Measurements from ENCODE around the genes CUL4A and TMCO3.

DNA sequence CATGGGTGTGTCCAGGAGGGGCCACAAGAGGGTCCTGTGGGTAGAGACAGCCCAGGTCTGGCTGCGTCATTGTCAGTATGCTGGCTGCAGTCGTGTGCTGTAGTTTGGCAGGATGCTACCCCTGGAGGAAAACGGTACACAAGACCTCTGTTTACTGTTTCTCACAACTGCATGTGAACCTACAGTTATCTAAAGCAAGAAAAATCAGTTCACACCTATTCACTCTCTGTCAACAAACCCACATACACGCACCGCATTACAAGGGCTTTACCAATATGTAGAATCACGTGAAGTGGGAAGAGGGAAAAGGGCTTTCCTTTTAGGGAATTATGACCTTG is 17.4 kb upstream of the MCF2L start:
- PRO-cap, 2 experiments = no peak in any of the 2 experiments

DNA sequence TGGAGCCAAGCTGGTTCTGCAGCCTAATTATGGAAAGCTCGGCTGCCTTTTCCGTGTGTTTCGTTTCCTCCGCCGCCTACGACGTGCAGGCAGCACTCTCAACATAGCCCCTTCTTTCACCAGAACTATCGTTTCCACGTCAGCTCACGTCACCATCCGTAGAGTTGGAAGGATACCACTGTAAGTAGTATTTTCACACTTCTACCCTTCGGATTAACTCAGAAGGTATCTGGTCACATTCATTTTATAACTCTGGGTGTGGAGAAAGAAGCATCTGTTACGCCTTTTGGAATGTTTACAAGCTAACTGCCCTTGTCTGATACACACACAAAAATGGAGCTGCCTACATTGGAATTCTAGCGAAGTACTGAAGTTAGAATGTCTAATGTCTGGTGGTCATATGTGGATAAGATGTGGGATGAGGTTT is 5.9 kb downstream of the MCF2L start:
- PRO-cap, 2 experiments = no peak in any of the 2 experiments

- PRO-cap, 2 experiments = peak in 1 of 2 experiments; most common plus-strand start chr13:113001282 (in 1); most common minus-strand start chr13:113001240 (in 1)
These were observed 32.4 kb downstream of the MCF2L start for GRCh38 chr13:113000990-113002162.

- PRO-cap, 2 experiments = no peak in any of the 2 experiments
These were observed 8.7 kb upstream of the F7 start for GRCh38 chr13:113096901-113097256.

- PRO-cap, 2 experiments = peak in 1 of 2 experiments; most common plus-strand start chr13:113209603 (in 1); most common minus-strand start chr13:113209492 (in 1)
These were observed at the start of gene CUL4A for GRCh38 chr13:113209423-113210558. CUL4A (plus strand) TSS chr13:113209613.

GRCh38 chr13:113233692-113234030 is 24.2 kb downstream of the CUL4A start:
- PRO-cap, 2 experiments = no peak in any of the 2 experiments

GRCh38 chr13:113252845-113253352 is 43.5 kb downstream of the CUL4A start:
- PRO-cap, 2 experiments = no peak in any of the 2 experiments

DNA sequence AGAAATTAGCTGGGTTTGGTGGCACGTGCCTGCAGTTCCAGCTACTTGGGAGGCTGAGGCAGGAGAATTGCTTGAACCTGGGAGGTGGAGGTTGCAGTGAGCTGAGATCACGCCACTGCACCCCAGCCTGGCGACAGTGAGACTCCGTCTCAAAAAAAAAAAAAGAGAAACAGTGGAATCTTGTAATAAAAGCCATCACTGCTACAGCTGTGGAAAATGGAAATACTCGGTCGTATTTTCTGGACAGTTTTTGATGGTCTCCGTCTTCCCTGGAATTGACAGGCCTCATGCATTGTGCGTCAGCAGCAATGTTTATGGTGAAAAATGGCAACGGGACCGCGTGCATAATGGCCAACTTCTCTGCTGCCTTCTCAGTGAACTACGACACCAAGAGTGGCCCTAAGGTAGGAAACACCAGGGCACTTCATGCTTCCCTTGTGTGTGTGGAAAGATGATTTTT is 9.2 kb downstream of the LAMP1 start:
- PRO-cap, 2 experiments = no peak in any of the 2 experiments

DNA sequence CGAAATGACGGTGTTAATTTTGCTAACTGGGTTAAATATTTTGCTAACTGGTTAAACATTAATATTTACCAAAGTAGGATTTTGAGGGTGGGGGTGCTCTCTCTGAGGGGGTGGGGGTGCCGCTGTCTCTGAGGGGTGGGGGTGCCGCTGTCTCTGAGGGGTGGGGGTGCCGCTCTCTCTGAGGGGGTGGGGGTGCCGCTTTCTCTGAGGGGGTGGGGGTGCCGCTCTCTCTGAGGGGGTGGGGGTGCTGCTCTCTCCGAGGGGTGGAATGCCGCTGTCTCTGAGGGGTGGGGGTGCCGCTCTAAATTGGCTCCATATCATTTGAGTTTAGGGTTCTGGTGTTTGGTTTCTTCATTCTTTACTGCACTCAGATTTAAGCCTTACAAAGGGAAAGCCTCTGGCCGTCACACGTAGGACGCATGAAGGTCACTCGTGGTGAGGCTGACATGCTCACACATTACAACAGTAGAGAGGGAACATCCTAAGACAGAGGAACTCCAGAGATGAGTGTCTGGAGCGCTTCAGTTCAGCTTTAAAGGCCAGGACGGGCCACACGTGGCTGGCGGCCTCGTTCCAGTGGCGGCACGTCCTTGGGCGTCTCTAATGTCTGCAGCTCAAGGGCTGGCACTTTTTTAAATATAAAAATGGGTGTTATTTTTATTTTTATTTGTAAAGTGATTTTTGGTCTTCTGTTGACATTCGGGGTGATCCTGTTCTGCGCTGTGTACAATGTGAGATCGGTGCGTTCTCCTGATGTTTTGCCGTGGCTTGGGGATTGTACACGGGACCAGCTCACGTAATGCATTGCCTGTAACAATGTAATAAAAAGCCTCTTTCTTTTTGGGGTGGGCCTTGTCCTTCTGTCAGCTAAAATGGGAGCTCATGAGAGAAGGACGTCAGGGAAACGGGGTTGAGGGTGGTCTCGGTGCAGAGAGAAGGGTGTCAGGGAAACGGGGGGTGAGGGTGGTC is 25.8 kb downstream of the LAMP1 start:
- PRO-cap, 2 experiments = no peak in any of the 2 experiments

DNA sequence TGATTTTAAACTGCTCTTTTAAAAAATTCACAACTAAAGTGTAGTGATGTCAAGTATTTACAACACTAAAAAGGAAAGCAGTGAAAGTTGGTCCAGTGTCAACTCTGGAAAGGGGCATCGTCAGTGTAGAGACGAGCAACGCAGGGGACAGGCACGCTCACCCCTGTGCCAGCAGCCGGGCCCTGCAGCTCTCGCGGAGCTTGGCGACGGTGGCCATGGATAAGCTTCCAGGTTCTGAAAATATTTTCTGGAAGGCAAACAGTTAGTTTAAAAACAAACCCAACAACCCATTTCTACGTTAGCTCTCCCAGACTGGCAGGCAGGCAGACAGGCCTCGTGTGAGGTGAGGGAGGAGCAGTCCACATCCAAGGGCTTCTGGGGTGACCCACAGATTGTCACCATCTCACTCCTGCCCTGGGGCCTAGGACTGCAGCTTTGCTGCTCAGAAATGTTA is 27.3 kb downstream of the LAMP1 start:
- PRO-cap, 2 experiments = no peak in any of the 2 experiments

GRCh38 chr13:113397857-113398432 is 34.0 kb upstream of the GRTP1 start:
- PRO-cap, 2 experiments = no peak in any of the 2 experiments

- PRO-cap, 2 experiments = peak in 1 of 2 experiments; most common minus-strand start chr13:113446076 (in 1)
These were observed 7.5 kb downstream of the ADPRHL1 start for GRCh38 chr13:113445844-113446204.

- PRO-cap, 2 experiments = no peak in any of the 2 experiments
These were observed 15.3 kb upstream of the ADPRHL1 start for GRCh38 chr13:113468453-113469029.

GRCh38 chr13:113489046-113490326 is 1.0 kb downstream of the DCUN1D2 start:
- PRO-cap, 2 experiments = peak in 1 of 2 experiments; most common plus-strand start chr13:113489709 (in 1); most common minus-strand start chr13:113490018 (in 1)

DNA sequence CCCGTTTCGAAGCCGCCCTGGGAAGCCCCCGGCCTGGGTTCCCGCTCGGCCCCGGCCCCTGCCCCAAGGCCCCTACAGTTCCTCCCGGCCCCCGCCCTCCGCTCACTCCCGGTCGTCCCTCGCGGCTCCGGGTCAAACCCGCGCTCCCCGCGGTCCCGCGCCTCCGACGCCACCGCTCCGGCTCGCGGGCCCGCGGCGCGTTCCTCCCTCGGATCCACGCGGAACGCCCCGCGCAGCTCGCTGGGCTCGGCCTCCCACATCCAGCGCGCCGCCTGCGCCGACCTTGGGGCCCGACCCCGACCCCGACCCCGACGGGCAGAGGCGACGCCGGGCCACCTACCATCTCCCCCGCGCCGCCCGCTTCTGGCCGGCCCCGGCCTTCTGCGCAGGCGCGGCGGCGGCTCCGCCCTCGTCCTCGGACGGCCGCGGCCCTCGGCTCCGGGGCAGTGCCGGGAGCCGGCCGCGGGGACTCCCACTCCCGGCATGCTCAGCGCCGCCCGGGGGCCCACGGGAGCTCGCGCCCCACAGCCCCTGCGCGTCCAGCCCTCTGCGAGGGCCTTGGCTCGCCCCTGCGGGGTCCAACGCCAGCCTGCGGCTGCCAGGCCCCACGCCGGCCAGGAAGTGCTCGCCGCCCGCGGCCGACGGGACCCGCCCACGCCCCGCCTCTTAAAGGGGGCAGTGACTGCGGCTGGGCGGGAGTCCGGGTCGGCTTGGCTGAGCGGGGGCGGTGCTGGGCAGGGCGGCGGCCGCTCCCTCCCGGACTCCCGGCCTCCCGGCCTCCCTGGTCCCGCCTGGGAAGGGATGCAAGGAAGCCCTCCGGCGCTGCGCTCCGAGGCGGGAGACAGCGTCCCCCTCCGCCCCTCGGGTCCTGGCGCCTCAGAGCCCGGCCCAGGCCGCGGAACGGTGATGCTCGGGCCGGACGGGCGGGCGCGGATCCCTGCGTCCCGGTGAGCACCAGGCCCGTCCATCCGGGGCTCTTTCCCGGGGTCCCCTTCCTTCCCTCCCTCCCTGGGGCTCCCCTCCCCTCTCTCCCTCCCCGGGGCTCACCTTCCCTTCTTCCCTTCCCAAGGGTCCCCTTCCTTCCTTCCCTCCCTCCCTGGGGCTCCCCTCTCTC is at the start of gene TMCO3:
Gene TMCO3 (plus strand): TSS at position 695 of the 1,114 bp plus-strand sequence.
- PRO-cap, 2 experiments = peak in 2 of 2 experiments; most common plus-strand start position 695 of the sequence (in 2); most common minus-strand start position 365 of the sequence (in 2)

DNA sequence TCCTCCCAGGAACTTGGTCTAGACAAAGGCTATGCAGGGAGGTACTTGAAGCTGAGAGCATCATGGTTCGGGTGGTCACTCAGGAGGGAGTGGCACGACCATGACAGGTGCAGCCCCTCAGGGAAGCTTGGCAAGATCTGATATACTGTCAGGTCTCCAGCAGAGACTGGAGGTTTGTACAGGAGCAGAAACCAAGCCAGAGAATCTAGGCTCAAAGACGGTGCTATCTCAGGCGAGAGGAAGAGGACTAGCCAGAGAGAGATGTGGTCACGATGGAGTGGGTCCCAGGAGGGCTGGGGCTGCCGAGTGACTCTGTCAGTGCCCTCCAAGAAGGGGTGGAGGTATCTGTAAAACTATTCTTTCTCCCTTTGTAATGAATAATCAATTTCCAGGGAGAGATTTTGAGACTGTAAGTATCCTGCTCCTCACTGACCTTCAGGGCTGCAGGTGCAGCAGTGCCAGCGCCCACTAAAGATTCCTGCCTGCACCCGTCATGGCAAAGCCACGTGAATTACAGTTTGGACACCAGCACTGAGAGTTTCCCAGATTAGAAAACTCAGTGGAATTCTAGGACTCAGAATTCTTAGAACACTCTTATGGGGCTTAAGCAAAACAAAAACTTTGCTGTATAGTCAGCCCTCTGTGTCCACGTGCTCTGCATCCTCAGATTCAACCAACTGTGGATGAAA is 9.9 kb downstream of the TMCO3 start:
- PRO-cap, 2 experiments = no peak in any of the 2 experiments

DNA sequence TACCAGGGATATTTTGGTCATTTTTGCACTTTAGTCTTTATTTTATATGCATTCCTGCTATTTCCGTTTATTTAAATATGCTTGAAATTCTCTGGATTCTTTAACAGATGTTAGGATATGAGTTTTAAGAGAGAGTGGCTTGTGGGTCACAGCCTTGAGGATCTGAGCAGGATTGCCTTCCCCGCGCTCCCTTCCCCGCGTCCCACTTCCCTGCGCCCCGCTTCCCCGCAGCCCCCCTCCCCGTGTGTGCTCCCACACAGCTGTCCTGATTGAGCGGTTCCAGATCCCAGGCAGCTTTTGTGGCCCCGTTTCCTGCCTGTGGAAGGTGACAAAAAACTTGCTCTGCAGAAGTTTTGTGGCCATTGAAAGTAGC is 31.7 kb downstream of the ATP4B start:
- PRO-cap, 2 experiments = peak in 1 of 2 experiments; most common plus-strand start position 187 of the sequence (in 1)

DNA sequence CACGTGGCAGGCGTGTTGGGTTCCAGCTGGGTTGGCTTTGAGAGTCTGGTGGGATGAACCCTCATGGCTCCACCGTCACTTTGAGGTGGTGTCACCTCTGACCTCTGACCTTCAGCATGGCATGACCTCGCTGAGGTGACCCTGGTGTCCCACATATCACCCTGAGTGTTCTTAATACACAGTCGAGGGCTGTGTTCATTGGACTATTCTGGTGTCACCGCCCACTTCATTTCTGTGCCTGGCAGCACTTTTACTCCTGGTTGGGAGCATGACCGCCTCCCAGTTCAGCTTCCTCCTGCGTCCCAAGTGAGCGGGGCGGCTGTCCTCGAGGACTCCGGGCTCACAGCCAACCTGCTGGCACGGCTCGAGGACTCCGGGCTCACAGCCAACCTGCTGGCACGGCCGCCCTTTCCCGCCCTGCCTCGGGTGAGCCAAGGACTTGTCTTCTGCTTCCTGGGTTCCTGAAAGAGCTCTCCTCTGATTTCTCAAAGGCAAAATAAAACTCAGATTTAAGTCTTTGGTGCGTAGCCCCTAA is 10.6 kb downstream of the ATP4B start:
- PRO-cap, 2 experiments = no peak in any of the 2 experiments

- PRO-cap, 2 experiments = no peak in any of the 2 experiments
These were observed 16.4 kb upstream of the TMEM255B start for GRCh38 chr13:113742581-113742987.

DNA sequence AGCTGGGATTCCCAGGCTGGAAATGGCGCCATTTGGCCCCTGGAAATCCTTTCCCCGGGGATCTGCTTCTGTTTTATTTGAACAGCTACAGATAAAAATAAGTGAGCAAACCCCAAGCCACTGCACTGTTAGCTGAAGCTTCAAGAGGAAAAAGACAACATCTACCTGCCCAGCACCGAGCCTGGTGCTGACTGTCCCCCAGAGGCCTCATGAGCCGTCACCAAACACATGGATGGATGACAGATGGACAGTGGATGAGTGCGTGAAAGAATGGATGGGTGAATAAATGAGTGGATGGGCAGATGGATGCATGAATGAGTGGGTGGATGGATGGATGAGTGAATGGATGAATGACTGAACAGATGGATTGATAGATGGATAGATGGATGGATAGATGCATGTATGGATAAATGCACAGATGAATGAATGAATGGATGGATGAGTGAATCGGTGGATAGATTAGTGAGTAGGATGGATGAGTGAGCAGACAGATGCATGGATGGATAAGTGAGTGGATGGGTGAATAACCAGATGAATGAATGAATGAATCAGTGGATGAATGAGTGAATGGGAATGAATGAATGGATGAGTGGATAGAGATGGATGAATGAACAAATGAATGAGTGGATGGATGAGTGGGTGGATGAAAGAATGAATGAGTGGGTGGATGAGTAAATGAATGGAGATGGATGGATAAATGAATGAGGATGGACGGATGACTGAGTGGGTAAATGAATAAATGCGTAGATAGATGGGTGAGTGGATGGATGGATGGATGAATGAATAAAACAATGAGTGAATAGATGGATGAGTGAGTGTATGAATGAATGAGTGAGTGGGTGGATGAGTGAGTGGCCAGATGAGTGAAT is 13.2 kb downstream of the GAS6 start:
- PRO-cap, 2 experiments = no peak in any of the 2 experiments

Measured in cerebral cortex (tissue), 2 donors.